Measurements from ENCODE around the gene SCAF11.

- PRO-cap, result unidirectional peak, minus-strand start at chr12:44875504
Measured at GRCh38 chr12:44875368-44875920, 671 bp downstream of the NELL2 start.

DNA sequence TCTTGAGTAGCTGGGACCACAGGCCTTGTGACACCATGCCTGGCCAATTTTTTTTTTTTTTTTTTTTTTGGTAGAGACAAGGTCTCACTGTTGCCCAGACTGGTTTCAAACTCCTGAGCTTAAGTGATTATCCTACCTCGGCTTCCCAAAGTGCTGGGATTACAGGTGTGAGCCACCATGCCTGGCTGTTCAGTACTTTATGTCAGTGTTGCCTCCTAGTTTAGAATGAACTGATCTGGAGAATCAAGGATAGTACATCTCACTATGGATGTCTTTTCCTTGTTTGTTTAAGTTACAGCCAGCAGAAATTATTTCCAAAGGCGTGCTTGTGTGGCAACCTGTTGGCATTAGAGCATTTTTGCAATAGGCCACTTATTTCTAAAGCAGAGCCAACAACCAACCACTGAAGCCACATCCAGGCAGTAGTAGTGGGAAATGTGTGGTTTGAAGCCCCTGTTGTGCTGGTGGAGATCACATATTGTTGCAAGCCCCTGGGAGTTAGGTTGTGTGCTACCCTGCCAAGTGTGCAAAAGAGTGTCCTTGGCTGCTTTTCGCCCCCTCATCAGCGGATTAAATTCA lies 3.7 kb downstream of the ANO6 start:
- PRO-cap, result no peak

DNA sequence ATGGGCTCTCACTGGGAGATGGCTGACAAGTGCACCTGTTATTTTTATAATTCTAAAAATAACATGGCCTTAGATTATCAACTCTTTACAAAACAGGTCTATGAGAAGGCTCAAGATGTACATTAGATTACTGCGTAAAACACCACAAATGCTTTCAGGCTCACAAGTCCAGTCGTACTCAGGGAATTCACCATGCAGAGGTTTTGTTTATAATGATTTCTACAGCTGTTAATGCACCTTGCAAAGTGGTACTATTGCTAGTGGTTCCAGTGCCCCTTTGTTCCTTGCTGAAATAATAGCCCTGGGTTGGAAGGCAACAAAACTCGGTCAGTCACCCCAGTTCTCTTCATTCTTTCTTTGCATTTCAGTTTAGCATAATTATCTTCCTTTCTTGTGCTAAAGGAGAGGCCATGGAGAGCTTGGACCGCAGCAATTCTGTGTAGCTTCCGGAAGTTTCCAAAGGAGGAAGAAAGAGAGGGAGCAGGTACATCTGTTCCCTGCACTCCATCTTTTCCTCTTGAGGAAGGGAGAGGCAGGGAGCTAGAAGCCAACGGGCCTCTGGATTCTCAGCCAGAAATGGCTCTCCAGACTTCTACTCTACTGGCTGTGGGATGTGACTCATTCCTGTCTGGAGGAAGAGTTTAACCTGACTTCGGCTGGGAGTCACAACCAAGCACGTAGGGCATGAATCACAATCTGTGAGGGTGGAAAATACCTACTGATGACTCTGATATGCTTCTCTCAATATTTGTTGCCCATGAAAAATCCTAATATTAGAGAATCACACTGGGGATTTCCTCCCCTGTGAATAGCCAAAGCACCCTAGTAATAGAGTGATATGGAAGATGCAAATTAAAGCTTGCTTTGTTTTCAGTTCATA lies 16.8 kb downstream of the ANO6 start:
- PRO-cap, result bidirectional peak, plus-strand start at position 694 of the sequence, minus-strand start at position 519 of the sequence

- PRO-cap, result no peak
Measured at GRCh38 chr12:45235727-45236095, 19.8 kb downstream of the ANO6 start.

DNA sequence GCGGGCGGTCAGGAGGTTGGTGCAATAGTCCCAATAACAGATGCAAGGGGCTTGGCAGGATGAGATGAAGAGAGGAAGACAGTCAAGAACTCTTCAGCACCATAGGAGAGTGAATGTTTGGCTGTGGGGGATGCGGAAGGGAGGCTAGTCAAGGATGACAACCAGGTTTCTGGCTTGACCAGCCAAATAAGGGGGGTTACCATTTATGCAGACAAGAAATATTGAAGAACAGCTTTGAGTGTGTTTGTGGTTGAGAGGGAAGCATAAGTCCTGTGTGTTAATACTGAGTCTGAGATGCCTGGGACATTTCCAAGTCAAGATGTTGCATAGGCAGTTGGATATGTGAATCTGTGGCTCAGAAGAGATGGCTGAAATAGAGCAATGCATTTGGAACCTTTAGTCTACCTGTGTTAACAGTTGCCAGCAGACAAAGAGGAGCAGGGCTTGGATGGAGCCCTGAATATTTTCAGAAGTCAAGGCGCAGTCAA lies 66.1 kb downstream of the ANO6 start:
- PRO-cap, result no peak

- PRO-cap, result no peak
Measured at GRCh38 chr12:45433249-45434515, 217.8 kb downstream of the ANO6 start.

- PRO-cap, result no peak
Measured at GRCh38 chr12:45743227-45744081, 13.9 kb downstream of the ARID2 start.

DNA sequence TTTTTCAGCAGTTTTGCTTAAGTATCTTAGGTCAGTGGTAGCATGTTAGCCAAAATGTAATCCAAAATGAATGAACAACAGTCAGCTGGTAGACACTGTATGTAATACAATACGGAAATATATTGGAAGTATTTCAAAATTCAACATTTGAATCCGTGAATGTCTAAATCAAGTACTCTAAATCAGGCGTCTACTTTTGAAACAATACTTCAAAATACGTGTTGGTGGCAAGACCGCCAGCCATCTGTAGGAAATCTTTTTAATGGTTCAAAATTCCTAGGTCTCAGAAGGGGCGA lies 1.1 kb downstream of the SCAF11 start:
- PRO-cap, result no peak

GRCh38 chr12:45990169-45990775 lies at the start of gene SCAF11:
Gene SCAF11, minus strand, starts transcription at chr12:45990574.
- PRO-cap, result bidirectional peak, plus-strand start at chr12:45990663, minus-strand start at chr12:45990699

GRCh38 chr12:46124451-46124971 lies 134.1 kb upstream of the SCAF11 start:
- PRO-cap, result no peak

DNA sequence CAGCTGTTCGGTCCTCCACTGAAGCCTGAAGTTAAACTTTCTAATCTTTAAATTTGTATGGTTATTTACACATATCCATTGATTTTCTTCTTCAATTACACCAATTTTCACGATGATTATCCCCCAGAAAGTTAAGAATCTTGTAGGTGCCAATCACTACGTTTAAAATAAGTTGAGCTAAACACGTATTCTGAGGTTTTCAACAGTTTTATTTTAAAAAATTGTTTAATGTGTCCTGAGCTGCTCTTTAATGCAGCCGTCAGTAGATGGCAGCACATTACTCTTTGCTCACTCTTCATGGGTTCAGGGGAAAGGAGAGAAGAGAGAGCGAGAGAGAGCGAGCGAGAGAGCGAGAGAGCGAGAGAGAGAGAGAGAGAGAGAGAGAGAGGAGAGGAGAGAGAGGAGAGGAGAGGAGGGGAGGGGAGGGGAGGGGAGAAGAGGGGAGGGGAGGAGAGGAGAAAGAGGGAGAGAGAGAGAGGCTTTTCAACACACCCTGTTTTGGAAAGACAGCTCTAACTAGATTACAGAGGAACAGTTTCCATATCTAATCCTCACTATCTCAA lies 134.7 kb upstream of the SCAF11 start:
- PRO-cap, result no peak

- PRO-cap, result no peak
Measured at GRCh38 chr12:46217923-46218433, 50.9 kb downstream of the SLC38A1 start.

DNA sequence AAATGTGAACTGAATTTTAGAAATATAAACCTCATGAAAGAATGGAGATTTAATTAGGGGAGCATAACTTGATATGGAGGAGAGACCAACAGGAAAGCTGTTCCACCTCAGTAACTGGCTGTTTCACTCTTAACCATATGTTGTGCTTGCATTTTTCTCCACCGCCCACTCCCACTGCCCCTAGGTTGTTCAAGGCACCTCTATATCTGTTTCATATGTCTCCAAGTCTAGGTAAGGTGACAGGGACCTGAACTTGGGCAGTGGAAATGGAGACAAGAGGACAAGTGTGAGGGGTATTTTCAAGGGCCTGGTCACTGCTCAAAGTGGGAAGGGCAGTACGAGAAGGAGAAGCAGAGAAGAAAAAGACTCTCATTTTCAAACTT lies 3.2 kb downstream of the SLC38A1 start:
- PRO-cap, result no peak

- PRO-cap, result bidirectional peak, plus-strand start at chr12:46267956, minus-strand start at chr12:46267683
Measured at GRCh38 chr12:46267635-46267905, 1.3 kb downstream of the SLC38A1 start.

DNA sequence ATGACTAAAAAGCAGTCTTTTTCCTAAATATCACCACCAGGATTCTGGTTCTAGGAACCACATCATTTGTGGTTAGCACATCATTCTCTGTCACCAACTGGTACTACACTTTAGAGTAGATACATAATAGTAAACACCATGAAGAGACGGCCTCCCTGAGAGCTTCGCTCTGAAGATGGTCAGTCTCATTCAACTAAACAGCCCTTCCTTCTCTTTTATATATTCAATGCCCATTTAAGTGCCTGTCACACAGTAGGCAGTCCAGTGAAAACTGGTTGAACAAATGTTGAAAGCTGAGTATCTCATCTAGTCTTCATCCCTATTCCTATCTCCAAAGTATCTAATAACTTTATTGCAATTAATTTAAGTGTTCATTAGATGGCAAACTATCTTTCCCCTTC lies 10.9 kb downstream of the SLC38A2 start:
- PRO-cap, result no peak

DNA sequence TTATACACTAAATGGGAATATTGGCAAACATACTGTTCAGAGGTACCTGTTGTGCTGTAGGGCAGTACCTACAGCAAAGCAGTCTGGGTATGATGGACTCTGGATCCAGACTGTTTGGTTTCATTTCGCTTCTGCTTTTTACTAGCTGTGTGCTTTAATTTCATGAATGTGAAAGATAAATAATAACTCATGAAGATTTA lies 17.7 kb upstream of the SLC38A2 start:
- PRO-cap, result no peak

DNA sequence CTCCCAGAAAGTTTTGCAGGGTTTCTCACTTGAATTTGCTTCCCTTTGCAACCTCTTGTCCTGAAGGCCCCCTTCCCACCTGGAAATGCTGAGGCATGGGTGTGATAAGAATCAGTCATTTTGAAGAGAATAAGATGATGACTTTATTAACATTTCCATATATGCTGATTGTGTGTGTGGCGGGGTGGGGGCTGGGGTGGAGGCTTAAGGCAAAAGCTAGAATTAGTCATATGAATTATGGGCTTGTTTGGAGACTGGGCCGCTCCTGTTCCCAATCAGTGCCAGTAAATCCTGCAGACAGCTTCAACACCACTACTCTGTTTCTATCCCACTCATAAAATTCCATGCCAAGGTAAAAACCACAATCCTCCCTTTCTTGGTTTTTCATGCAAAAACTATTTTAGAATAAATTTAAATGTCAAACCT lies 29.8 kb upstream of the SLC38A2 start:
- PRO-cap, result no peak

DNA sequence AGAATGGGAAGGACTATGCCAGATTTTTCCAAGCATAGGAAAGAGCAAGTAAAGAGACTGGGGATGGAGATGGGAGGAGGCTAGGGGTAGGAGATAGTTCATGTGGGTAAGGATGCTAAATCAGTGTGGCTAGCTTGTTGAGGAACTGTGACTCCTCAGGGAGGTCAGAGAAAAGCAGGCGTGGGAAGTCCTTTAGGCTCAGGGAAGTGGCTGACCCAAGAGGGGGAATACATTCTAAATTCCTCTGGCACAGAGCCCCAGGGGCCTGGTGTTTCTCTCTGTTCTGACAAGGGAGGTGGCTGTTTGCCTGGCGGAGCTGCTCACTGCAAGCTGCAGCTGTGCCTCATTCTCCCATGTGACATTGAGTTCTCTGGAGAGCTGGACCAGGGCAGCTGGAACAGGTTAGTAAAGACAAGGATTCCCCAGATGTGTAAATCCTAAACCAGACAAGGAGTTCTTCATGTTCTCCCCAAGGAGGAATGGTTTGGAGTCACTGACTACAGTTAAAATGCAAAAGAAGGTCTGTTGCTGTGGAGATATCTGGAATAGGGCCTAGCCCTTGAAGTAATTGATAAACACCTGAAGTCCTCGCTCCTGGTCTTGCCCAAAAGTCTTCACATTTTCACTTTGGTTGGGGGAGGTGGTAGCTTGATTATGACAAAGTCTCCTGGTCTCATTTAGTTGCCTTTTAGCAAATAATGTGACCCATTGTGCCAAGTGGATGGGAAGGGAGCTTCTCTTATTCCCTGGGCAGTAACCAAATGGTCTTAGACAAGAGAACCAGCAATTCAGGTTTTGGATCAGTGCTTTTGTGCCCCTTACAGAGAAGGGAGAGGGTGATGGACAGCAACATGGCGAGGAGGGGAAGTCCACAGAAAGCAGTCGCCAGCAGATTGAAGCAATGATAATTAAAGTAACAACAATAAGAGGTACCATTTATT lies 152.4 kb upstream of the SLC38A2 start:
- PRO-cap, result no peak

GRCh38 chr12:46618102-46619196 lies 207.3 kb downstream of the SLC38A4 start:
- PRO-cap, result no peak

- PRO-cap, result no peak
Measured at GRCh38 chr12:46639178-46639799, 186.5 kb downstream of the SLC38A4 start.

Data from trachea (tissue), 1 donor.